Breast epithelium (tissue), 2 donors: ENCODE results near the gene PYGB.

- PRO-cap: no peak
- RAMPAGE, long total RNA, 2 experiments: no peak in any of the 2 experiments
These were observed 8.6 kb downstream of the APMAP start for GRCh38 chr20:24983733-24984557.

GRCh38 chr20:24990654-24991267 lies 1.8 kb downstream of the APMAP start:
- PRO-cap: no peak
- RAMPAGE, long total RNA, 2 experiments: no peak in any of the 2 experiments

- PRO-cap: no peak
- RAMPAGE, long total RNA, 2 experiments: no peak in any of the 2 experiments
These were observed 21.2 kb upstream of the APMAP start for GRCh38 chr20:25013813-25014096.

DNA sequence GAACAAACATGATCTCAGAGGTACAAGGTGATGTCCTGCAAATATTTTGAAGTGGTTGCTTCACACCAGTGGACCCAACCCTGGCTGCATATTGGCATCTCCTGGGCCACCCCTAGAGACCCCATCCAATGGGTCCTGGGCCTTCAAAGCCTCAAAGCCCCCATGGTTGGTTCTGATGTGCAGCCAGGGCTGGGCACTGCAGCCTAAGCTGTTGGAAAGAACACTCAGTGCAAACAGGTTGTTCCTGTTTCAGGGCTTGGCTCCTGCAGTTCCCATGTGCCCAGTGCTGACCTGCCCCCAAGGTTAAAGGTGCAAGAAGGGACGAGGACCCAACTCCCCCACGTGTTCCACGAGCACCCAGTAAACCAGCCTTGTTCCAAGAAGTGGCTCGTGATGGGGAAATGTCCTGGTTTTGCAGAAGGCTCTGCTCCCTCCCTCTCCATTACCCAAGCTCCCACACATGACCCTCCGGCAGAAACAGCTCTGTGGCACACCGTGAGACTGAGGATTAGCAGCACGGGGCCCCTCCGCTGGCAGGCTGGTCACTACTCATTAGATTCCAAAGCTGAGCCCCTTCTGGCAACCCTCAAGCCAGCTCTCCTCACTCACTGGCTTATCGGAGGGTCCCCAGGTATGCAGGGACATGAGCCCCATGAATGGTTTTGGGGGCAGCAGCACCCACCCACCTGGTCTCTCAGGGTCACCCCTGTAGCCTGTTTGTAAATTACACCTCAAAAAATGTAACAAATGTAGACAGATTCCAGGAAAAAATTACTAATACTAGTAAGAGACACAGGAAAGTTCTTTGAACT lies 9.4 kb downstream of the ACSS1 start:
- PRO-cap: no peak
- RAMPAGE, long total RNA, 2 experiments: no peak in any of the 2 experiments

DNA sequence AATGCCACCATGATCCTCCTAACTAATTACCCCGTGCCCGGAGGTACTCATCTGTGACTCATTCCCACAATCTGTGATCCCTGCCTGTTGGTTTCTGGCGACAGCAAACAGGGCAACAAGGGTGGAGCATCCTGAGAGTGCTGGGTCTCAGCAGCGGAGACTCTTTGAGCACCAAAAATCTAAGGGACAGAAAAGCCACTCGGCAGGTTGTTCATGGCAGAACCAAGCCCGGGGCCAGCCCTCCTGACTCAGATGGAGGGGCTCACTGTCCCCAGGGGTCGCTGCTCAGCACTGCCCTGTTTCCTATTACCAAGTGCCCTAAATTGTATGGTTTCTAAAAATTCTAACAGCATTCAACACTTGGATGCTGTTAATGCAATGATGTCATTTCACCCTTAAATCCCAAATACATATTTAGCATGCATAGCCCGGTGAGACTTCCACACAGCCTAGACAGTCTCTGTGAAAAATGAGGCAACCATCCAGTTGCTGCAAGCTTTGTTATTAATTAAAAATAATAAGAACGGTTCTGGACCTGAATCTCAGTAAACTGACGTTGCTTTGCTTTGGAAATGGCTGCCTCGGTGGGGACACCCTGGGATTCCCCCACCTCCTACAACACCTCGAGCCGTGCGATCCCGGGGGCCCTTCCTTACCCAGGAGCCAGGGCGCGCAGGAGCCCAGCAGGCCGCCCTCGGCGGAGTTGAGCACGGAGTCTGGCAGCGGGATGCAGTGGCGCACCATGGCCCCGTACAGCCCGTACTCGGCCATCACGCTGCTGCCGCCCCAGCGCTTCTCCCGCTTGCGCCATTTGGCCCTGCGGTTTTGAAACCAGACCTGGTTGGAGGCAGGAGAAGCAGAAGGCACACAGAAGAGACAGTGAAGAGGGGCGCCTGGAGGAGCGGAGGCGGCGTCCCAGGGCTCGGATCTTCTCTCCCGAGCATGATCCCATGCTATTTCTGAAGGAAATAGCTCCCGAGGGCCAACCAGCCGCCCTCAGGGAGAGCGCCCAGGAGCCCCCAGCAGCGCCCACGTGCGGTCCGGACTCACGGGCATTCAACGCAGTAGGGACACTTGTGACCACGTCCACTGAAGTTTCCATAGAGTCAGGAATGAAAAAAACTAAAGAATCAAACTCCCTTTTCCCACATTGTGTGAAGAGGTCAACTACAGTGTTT lies 4.5 kb downstream of the VSX1 start:
- PRO-cap: no peak
- RAMPAGE, long total RNA, 2 experiments: no peak in any of the 2 experiments

- PRO-cap: no peak
- RAMPAGE, long total RNA, 2 experiments: no peak in any of the 2 experiments
These were observed 431 bp upstream of the ENTPD6 start for GRCh38 chr20:25195066-25195496.

GRCh38 chr20:25223008-25223812 lies 24.7 kb upstream of the PYGB start:
- PRO-cap: no peak
- RAMPAGE, long total RNA, 2 experiments: no peak in any of the 2 experiments

- PRO-cap: bidirectional peak, plus-strand start at chr20:25248099, minus-strand start at chr20:25247993
- RAMPAGE, long total RNA, 2 experiments: start-site peak on the plus strand in 1 of 2 experiments, at chr20:25248052-25248104 at its widest, 730 reads per replicate
These were observed at the start of gene PYGB for GRCh38 chr20:25247876-25249111. PYGB (plus strand) TSS chr20:25248085.

- PRO-cap: no peak
- RAMPAGE, long total RNA, 2 experiments: no peak in any of the 2 experiments
These were observed 47.6 kb downstream of the PYGB start for GRCh38 chr20:25295247-25296176.

DNA sequence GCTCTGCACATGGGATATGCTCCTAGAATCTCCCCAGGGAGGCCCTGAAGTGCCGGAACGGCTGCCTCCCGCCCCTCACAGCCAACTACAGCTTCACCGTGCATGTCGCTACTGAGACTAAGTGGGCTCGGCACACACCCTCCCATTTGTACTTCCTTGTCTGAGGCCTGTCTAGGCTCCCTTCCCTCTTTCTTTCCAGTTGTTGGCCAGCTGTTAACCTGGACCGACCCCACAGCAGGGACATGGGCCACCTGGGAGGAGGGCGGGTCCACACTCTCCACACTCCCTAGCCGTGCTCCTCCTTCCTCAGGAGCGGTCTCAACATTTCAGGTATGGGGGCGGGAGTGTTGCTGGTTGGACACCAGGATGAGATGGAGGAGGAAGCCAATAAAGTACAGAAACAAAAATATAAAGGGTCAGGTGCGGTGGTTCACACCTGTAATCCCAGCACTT lies 69.8 kb downstream of the PYGB start:
- PRO-cap: no peak
- RAMPAGE, long total RNA, 2 experiments: no peak in any of the 2 experiments

GRCh38 chr20:25319656-25320854 lies 70.6 kb downstream of the ABHD12 start:
- PRO-cap: no peak
- RAMPAGE, long total RNA, 2 experiments: no peak in any of the 2 experiments

- PRO-cap: no peak
- RAMPAGE, long total RNA, 2 experiments: no peak in any of the 2 experiments
These were observed 9.7 kb downstream of the ABHD12 start for GRCh38 chr20:25380916-25381296.

DNA sequence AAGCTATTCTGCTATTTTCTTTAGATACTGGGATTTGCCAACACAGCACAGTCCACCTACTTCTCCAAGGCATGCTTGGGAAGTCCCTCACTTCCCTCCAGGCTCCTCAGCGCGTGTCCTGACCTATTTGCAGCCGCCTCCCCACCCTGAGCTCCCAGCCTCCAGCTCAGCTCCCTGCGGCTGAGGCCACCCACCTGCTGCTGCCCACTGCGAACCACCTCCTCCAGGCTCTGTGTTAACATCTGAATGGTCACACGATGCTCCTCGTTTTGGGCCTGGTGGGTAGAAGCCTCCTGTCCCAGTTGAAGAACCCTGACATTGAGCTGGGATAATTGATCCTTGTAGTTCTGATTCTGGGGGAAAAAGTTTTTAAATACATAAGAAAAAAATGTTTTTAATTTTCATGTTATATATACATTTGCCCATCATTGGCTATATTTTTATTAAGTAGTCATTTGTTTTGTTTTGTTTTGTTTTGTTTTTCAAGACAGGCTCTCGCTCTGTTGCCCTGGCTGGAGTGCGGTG lies 54.8 kb downstream of the GINS1 start:
- PRO-cap: no peak
- RAMPAGE, long total RNA, 2 experiments: no peak in any of the 2 experiments

GRCh38 chr20:25475993-25476865 lies 68.8 kb downstream of the GINS1 start:
- PRO-cap: no peak
- RAMPAGE, long total RNA, 2 experiments: no peak in any of the 2 experiments

GRCh38 chr20:25508978-25509637 lies 76.2 kb downstream of the NINL start:
- PRO-cap: no peak
- RAMPAGE, long total RNA, 2 experiments: no peak in any of the 2 experiments

DNA sequence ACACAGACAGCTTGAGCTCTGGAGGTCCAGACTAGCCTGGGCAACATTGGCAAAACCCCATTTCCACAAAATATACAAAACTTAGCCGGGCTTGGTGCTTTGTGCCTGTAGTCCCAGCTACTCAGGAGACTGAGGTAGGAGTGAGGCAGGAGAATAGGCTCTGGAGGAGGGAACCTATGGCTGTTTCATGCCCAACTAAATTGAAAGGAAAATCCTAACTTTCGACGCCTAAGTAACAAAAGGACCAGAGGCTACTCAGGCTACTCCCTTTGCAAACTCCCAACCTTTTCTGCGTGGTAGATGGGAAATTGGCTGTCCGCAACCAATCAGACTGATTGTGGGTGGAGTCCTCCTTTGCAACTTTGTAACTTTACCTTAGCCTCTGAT lies 42.0 kb downstream of the NINL start:
- PRO-cap: no peak
- RAMPAGE, long total RNA, 2 experiments: no peak in any of the 2 experiments

DNA sequence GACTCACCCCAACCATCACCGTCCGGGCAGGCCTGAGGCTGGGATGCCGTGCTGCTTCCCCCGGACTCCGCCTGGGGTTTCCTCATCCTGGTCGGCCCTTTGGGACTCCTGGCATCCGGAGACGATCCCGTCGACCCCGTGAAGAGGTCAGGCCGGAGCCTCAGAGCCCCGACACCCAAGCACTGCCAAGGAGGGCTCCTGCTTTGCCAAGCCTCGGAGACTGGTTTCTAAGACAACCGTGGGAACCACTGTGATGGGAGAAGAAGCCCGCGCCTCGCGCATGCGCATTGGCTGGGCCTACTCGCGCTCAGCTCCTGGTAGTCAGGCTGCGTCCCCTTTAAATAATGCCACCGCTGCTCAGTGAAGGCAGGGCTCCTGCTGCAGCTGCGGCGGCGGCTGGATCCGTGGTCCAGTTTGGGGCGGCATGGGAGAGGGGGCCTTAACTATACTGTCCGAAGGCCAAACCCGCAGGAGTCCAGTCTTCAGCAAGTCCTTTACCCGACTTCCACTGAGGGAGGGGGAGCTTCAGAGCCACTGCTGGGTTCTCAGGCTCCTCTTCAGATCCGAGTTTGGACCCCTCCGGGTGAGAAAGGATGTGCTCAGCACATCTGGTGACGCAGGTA lies 171.4 kb upstream of the ZNF337 start:
- PRO-cap: no peak
- RAMPAGE, long total RNA, 2 experiments: no peak in any of the 2 experiments

DNA sequence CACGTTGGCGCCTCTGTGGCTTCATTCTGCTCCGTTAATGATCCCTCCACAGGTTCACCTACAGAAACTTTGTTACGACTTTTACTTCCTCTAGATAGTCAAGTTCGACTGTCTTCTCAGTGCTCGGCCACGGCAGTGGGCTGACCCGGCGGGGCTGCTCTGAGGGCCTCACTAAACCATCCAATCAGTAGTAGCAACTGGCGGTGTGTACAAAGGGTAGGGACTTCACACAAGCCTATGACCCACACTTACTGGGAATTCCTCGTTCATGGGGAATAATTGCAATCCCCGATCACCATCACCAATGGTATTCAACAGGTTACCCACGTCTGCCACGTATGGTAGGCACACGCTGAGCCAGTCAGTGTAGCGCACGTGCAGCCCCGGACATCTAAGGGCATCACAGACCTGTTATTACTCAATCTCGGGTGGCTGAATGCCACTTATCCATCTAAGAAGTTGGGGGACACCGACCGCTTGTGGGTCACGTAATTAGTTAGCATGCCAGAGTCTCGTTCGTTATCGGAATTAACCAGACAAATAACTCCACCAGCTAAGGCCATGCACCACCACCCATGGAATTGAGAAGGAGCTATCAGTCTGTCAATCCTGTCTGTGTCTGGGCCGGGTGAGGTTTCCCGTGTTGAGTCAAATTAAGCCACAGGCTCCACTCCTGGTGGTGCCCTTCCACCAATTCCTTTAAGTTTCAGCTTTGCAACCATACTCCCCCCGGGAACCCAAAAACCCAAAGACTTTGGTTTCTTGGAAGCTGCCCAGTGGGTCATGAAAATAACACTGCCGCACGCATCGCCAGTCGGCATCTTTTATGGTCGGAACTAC lies 1959.0 kb upstream of the DEFB115 start:
- PRO-cap: no peak
- RAMPAGE, long total RNA, 2 experiments: no peak in any of the 2 experiments

DNA sequence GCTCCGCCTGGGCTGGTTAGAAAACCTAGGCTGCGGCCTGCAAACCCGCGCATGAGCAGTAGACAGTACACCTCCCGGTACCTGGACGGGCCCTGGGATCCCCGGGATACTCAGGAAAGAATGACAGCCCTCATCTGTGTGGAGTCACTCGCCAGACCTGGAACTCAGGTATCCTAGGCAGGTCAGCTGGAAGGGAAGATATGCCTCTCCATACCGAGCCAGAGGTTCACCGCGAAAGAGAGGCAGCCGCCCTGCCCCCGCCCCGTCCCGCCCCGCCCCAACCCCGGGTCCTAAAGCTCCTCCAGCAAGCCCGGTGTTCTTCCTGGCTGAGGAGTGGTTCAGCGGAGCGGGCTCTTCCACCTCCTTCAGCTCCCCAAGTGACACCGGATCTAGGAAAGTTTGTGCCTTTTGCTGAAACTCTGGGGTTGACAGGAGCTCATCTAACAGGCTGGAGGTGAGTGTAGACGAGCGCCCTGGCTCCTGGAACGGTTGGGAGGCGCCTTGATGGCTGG lies 1847.3 kb upstream of the DEFB115 start:
- PRO-cap: no peak
- RAMPAGE, long total RNA, 2 experiments: no peak in any of the 2 experiments

- PRO-cap: no peak
- RAMPAGE, long total RNA, 2 experiments: no peak in any of the 2 experiments
These were observed 1830.0 kb upstream of the DEFB115 start for GRCh38 chr20:29427300-29427984.